Left ventricle myocardium (tissue), 1 donor: ENCODE measurements around a stretch of chr2.

DNA sequence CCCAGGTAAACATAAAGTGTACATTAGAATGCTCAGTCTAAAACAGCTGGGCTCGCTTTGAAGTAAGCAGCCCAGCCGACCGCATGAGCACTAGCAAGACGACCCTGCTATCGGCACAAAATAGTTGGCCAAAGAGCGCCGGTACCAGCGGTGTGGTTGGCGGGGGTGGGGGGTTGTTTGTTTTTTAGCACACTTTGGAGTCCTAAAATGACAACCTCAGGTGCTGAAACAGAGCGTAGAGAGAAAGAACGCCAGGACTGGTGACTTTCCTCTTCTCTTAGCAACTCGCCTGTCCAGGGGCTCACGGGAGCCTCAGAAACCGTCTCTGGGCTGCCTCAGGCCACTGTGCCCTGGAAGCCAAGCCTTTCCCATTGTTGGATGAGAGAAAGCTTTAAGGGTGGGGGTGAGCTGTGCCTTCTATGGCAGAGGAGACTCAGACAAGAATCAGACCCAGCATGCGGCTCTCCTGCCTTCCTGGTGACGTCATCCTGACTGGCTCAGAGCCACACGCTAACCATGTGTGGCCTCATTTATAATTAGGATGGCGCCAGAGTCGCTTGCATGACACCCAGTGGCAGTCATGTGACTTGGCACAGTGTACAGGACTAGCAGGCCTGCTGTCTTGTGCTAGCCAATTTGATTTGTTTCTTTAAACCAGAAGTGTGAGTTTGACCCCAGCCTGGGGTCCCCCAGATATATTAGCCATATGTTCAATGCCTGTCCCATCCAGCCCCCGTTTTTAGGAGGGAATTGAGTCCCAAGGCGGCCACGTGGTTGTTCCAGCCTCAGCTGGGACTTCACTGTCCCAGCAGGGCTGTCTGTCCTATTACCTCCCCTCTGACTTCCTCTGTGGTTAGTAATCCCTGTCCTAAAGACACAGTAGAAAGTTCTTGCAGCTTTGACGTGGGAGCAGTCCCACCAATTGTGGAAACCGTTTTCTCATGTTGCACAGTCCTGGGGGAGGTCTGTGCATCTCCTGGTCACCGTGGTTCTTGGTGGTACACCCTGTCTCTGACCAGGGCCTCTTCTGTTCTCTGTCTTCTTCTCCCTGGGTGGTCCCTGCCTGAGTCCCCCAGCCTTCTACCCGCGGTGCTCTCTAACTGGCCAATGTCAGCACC, 99.2 kb downstream of the SH3BP4 start:
- PRO-cap: unidirectional peak, minus-strand start at position 347 of the sequence; unidirectional peak, minus-strand start at position 439 of the sequence; unidirectional peak, minus-strand start at position 494 of the sequence

GRCh38 chr2:235144899-235145400, 193.1 kb downstream of the SH3BP4 start:
- PRO-cap: no peak

DNA sequence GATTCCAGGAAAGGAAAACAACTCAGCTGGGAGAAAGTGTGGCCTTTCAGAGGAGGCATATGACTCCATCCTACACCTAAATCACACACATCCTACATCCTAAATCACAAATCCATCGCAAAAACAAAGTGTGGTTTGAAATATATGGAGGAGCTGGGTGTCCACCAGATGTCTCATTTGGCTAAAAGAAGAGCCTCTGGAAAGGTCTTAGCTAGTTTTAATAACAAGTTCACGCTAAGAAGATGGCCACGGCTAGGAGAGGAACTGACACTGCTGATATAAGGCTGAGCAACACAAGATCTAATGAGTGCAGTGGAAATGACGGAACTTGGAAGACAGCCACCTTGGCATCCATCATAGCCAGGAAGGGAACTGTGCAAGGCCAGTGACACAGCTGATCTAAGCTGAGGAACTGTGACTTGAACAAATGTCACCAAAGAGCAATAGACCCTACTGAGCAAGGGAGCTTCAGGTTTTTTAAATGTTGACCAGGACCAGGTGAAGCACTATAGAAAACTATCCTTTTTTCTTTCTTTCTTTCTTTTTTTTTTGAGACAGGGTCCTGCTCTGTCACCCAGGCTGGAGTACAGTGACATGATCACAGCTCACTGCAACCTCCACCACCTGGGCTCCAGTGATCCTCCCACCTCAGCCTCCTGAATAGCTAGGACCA, 59.9 kb upstream of the AGAP1 start:
- PRO-cap: no peak

GRCh38 chr2:235596747-235597353, 103.0 kb downstream of the AGAP1 start:
- PRO-cap: no peak

GRCh38 chr2:235614704-235615516, 121.1 kb downstream of the AGAP1 start:
- PRO-cap: no peak

DNA sequence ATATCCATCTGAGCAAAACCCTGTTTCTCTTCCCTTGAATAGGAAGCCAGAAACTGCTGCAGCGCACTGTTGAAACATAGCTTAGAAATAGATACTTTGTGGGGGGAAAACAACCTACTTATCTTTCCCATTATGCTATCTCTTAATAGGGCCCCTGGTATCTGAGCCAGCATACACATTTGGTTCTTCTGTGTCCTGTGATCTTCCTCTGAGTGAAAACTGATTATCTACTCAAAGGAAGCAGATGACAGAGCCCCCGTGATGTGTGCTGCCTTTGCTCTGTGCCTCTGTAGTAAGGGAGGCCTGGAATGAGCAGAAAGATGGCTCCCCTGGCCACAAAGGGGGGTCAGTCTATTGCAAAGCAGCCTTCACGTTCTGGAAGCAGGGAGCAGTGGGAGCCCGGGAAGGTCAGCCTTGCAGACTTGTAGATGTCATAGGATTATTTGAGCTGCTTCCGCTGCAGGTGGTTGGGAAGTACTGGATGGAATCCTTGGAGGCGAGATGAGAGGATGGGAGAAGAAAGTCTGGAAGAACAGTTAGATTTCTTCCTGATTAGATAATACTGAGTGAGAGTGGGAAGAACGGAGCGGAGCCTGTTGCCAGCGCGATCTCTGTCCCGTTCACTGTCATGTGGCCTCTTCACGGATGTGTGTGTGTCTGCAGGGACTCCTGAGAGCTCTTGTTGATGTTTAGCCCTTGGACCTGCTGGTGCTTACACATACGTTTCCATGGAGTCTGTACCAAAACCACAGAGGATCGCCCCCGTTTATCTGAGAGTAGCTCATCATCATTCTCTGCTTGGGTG, 150.1 kb downstream of the AGAP1 start:
- PRO-cap: no peak

GRCh38 chr2:235670649-235671161, 176.9 kb downstream of the AGAP1 start:
- PRO-cap: no peak

GRCh38 chr2:235807084-235807970, 313.5 kb downstream of the AGAP1 start:
- PRO-cap: no peak

DNA sequence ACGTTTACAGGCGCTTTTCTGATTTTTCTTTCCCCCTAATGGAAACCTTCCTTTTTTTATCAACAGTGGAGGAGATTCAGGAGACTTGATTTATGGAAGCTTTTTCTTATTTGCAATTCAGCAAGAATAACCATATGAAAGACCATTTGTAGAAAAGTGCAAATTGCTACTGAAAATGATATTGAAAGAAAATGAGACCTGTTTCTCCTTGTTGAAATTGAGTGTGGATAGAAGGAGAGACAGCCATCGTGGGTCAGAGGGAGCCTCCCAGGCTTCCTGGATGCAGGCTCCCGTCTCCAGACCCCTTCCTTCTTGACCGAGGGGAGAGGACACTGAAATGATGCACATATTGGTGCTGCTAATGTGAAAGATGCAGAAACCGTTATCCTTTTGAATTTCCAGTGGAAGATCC, 331.1 kb downstream of the AGAP1 start:
- PRO-cap: no peak

- PRO-cap: no peak
These were observed 156.1 kb downstream of the GBX2 start for GRCh38 chr2:236012047-236012441.

DNA sequence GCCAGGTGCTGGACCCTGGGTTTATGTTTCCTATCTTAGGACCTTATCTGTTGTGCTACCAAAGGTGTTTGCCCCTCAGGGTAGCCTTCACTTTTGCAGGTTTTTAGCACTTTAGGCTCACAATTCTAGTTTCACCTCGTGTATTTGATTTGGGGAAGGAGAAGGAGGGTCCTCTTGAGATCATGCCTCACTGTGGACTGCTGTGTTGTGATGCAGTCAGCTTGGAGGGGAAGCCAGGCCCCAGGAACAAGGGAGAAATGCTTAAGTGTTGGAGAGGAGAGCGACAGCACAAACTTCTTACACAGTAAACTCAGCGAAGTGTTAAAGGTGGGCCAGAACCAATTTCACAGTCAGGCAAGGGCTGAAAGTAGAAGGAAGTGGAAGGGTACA, 137.7 kb downstream of the GBX2 start:
- PRO-cap: no peak

GRCh38 chr2:236078404-236079022, 89.7 kb downstream of the GBX2 start:
- PRO-cap: no peak

DNA sequence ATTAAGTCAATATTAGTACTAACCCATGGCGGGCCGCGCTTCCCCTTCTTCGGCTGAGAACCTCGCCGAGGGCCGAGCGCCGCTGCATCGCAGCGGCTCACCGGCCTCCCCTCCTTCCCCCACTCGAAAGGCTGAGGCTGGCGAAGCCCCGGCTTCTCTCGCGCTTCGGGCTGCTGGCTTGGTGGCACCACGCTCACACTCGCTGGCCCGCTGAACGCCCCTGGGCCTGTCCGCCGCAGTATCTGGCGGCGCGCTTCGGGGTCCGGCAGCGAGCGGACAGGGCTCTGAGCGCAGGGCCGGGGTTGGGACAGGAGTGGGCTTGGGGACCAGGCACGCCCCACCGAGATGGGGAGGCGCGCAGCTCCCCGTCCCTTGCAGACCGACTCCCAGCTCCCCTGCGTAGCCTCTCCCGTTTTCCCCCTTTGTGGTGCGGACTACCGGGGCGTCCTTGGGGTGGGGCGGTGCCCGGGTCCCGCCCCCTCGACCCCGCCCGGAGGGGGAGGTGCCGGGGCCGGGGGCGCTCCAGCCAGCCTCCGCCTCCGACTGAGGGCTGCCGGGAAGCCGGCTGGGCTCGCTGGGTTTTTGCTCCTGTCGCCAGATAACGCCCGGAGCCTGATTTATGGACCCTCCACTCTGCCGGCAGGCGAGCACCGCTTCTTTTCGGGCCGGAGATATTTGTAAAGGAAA, 3.9 kb downstream of the GBX2 start:
- PRO-cap: no peak

DNA sequence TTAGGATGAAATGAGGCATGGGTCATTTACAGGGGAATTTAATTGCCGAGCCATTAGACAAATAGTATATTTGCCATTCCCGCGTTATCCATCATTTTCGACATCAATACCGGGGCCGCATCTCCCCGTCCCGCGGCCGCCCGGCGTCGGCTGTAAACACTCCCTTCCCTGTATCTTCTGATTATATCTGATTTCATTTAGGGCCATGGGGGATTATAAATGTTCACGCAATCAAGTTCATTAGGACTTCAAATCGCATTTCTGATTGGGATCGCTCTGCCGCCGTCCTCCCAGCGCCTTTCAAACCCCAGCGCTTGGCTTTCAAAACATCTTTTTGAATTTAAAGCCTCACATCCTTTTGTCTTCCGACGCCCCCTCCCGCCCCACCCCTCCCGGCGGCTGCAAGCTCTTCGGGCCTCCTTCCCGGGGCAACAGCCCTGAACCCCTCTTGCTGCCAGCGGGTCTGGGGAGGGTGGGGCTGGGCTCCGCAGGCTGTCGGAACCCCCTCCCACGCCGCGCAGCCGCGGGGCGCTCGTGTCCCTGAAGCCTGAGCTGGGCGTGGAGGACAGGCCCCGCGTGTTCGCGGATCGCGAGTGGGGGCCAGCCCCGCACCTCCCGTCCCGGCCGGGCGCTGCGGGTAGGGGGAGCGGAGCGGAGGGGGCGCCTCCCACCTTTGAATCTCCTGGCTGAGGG, 11.1 kb upstream of the GBX2 start:
- PRO-cap: no peak

GRCh38 chr2:236546401-236547271, 23.0 kb upstream of the ACKR3 start:
- PRO-cap: no peak

DNA sequence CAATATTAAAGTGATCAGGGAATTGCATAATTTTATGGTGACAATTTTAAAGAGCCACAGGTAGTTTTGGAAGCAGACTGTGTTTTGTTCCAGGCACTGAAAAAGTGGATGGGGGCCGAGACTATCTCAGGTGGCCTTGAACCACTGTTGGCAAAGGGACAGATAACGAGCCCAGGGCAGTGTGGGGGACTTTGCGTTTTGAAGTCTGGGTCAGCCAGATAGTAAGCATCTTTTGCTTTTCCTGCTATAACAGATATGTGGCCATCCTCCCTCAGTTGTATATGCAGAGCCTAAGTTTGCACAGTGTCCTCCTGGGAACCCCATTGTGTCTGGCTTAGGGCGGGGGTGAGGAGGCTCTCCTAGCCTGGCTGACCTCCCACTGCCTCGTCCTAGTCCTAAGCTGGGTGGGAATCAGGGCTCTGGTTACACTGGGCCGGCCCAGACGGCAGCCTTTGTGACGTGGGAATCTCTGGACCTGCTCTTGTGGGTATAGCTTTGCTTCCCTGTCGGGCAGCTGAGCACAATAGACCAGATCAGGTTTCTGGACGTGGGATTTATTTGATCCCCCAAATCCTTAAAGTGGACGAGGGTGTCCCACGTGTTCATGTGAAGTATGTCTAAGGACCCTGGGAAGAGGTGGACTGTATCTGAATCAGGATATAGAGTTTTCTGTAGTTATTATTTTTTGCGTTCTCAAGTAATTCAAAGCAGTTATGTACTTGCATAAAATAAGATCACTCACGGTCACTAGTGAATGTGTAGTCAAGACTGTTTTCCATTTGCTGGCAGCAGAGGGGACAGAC, 2.8 kb downstream of the ACKR3 start:
- PRO-cap: unidirectional peak, minus-strand start at position 331 of the sequence

DNA sequence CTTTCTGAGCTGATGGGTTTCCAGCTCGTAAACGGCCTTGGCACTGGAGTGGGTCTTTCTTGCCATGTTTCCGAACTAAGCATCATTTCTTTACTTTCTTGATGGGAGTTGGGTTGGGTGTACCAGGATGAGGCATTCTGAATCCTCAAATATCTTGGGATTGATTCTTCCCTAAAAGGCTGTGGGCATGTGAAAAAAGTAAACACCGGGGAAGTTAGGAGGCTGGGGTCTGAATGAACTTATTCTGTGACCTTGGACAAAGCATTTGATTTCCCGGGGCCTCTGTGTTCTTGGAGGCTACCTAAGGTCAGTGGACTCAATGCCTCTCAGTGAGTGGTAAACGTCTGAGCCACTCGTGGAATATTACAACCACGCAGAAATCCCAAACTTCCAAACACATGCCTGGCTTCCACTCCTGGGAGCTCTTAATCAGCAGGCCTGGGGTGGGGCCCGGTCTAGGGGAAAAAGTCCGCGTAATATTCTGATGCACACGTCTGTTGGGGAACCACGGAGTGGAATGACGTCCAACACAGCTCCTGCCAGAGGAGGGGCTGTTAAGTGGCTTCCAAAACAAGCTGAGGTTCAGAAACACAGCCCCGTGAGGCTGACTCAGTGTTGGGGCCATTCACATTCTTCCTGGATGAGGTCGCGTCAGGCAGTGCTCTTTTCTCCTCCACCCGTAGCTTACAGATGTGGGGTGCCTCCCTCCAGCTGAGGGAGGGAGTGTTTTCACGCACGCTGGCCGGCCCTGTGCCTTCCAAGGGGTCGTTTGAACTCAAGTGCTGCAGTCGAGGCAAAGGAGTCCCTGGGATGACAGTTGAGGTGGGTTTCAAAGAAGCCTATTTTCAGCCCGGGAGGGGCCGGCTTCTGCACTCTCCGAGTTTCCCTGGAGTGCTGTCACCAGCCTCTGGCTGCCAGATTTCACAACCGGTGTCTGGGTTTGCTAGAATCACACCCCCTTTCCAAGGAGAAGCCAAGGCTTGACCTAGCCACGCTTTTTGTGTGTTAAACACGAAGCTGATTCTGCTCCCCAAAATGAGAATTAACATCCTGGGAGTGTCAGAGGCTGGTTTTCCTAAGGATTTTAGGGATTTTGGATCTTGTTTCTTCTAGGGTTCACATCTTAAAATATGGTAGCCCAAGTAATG, 73.0 kb downstream of the ACKR3 start:
- PRO-cap: unidirectional peak, plus-strand start at position 628 of the sequence

DNA sequence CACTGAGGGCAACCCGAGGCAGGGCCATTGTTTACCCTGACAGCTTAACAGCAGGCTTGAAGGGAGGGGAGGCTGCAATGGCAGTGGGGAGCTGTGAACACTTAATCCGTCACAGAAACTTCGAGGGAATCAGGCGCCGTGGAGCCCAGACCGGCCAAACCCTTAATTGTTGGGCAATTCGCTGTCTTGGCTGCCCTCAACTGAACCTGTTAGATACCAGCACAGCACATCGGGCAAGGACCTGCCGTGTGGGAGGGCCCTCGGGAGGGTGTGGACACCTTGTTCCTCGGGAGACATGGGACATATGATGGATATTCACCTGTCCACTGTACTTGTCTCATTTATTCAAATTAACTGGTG, 146.0 kb downstream of the ACKR3 start:
- PRO-cap: no peak

GRCh38 chr2:236730495-236731030, 160.9 kb downstream of the ACKR3 start:
- PRO-cap: no peak

- PRO-cap: no peak
These were observed 209.9 kb upstream of the COPS8 start for GRCh38 chr2:236875572-236876412.